Mesangial cell (primary cell): ENCODE measurements around a stretch of chr5.

- RAMPAGE, long total RNA, result no peak
Observed at GRCh38 chr5:138187690-138188377, 8.9 kb downstream of the KIF20A start.

- RAMPAGE, long total RNA, result no peak
Observed at GRCh38 chr5:138407837-138408460, 30.9 kb upstream of the REEP2 start.

GRCh38 chr5:138467271-138467573 lies 1.9 kb downstream of the EGR1 start:
- RAMPAGE, long total RNA, result no peak

- RAMPAGE, long total RNA, result no peak
Observed at GRCh38 chr5:138506990-138507942, 35.8 kb downstream of the ETF1 start.

GRCh38 chr5:138541752-138542575 lies 1.1 kb downstream of the ETF1 start:
- RAMPAGE, long total RNA, result no peak

GRCh38 chr5:138628512-138628778 lies 53.2 kb upstream of the HSPA9 start:
- RAMPAGE, long total RNA, result no peak

DNA sequence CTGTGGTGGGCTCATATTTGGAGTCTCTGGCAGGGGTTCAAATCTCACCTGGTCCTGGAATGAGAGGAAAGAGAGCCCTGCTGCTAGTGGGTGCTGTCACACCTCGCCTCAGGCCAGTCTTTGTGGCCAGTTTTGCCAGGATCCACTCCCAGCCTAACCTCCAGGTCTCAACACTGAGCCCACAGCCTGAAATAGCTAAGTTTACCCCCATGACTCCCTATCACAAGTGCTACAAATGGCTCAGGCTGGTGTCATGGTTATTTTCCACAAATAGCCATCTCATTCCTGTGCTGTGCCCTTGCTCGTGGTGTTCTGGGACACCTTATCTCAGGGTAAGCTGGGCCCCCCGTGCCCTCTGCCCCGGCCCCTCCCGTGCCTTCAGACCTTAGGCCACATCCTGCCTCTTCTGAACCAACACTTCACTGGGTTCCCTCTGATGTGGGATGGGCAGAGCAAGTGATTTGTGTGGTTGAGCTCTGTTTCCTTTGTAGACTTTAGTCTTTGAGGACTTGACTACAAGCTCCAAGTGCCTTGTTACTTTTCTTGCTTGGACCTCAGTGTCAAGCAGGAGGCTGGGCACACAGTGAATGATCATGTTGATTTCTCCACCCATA lies 84.8 kb upstream of the CTNNA1 start:
- RAMPAGE, long total RNA, result no peak

DNA sequence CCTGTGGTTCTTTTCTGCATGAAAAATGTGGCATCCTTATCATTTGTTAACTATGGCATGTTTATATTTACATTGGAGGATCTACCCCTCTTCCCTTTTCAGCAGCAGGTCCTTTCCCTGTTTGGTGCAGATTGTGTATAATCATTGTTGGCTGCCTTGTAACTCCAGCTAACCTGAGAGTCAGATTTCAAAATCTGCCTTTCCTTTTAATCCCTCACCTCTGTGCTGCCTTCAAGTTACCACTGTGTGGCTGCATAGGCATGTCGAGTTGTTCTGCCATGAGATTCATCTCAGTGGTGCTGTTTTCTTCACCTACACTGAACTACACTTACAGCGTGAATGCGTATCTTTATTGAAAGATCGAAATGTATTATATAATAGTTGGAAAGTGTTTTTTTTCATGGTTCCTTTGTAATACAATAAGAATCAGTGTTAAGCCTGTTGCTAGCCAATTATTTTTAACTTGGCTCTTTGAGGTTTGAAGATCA lies 3.6 kb downstream of the LRRTM2 start:
- RAMPAGE, long total RNA, result no peak

DNA sequence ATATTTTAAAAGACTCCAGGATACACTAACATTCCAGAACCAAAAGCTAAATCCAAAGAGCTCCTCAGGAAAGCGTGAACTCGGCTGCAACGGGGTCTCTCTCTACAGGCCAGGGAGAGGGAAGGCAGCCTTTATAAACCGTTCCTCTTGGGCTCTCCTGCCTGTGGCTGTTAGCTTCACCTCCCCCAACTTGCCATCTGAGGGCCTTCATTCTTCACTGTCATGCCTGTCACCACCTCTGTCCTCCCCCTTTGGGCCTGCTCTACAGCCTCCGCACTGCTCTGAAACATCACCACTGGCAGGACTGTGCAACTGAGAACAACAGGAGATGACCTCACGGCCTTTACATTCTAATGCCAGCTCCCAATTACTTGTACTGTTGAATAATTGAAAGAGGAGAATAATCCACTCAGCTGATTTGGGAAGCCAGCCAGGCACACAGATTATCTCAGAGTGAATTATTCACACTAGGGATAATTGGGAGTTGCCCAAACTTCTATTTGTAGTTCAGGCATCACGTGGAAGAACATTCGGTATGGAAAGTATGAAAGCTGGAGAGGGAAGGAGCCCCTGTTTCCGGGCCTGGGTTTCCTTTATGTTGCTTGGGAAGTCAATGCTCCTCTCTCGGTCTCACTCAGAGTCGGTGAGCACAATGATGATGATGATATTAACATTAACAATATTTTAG lies 99.1 kb upstream of the LRRTM2 start:
- RAMPAGE, long total RNA, result no peak

DNA sequence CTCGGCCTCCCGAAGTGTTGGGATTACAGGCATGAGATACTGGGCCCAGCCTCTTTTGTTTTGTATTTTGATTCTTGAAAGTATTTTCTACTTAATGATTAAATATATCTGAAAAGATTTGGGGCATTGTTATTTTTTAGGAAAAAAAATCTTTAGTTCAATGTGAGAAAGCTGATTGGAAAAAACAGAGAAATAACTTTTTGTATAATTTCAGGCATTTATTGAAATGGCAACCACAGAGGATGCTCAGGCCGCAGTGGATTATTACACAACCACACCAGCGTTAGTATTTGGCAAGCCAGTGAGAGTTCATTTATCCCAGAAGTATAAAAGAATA lies 23.0 kb upstream of the PAIP2 start:
- RAMPAGE, long total RNA, result no peak

- RAMPAGE, long total RNA, result no peak
Observed at GRCh38 chr5:139331921-139332347, 9.7 kb upstream of the PAIP2 start.

GRCh38 chr5:139363263-139363648 lies 19.8 kb downstream of the SLC23A1 start:
- RAMPAGE, long total RNA, result no peak

GRCh38 chr5:139363802-139364328 lies 19.2 kb downstream of the SLC23A1 start:
- RAMPAGE, long total RNA, result no peak

GRCh38 chr5:139391291-139392118 lies 1.8 kb upstream of the MZB1 start:
- RAMPAGE, long total RNA, result no peak

DNA sequence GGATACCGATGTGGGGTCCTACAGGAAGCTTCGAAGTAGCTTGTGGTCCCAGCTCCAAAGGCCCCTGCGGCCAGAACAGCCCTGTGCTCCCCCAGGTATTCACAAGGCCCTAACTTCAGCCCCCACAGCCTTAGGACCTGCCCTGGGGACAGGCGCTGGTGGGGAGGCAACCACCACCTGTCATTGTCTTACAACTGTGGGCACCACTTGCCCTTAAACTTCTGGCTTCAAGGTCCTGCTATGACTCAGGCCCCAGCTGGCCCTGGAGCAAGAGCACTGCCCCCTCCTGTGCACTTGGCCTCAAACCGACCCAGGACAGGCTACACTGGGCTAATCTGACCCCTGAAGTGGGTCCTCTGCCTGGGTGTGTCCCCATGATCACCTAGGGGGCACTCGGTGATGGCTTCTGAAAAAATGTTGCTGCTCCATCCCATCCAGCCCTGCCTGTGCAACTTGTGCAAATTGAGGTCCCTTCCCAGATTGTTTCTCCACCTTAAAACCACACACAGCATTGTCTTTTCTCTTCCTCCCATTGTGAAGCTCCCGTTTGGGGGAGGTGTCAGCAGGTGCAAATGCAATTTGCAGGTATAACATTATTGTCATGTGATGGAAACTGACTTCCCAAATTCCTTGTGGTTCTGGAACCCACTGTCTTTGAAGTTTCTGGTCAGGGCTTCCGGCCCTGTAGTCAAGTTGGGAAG lies 1.1 kb upstream of the PROB1 start:
- RAMPAGE, long total RNA, result no peak

GRCh38 chr5:139416597-139417019 lies 12.7 kb upstream of the SPATA24 start:
- RAMPAGE, long total RNA, result no peak

- RAMPAGE, long total RNA, result no peak
Observed at GRCh38 chr5:139461200-139461579, 1.4 kb downstream of the ECSCR start.

GRCh38 chr5:139511753-139511973 lies 29.1 kb upstream of the STING1 start:
- RAMPAGE, long total RNA, result no peak

GRCh38 chr5:139543253-139543991 lies 17.7 kb upstream of the UBE2D2 start:
- RAMPAGE, long total RNA, result no peak

DNA sequence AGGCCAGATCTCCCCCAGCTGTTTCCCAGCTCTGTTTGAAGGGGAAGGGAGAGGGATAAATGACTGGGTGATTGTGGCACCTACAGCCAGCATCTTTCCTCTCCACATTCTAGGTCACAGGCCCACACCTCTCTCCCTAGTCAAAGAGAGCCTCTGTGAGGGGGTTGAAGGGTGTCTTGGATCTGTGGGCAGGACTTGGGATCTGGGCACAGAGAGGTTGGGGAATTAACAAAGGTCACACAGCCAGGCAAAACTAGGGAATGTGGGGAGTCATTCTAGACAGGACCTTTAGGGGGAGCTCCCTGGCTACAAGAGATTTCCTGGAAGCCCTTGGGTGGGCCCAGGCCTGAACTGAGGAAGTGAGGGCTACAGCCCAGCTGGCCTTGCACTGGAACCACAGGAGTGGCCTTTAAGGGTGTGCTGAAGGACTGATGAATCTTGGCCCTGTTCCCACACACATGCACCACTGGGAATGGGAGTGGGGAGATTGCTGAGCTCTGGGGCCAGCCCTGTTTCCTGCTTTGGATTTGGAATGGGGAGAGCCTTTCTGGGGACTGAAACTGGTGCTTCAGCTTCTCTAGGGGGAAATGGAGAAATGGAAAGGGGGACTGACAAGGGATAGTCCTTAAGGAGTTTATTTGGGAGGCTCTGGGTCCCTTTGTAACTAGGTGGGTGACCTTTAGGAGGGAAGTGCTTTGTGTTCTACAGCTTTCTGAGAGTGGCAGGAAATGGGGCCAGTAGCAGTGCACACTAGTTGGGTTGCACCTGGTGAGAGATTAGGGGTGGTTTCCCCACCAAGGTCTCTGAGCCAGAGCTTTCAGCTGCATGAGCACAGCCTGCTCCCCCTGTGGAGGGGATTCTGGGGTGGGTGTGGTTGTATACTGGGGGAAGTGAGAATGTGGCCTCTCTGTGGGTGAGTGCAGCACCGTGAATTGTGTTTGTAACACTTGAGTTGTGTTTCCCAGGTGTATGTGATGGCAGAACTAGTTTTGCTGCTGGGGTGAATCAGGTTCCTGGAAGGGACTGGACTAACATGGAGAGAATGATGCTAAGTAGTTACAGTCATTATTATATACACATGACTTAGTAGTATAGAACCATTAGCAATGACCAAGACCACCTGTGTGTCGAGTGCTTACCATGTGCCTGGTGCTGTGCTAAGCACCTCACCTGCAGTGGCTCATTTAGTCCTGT lies 12.2 kb upstream of the CXXC5 start:
- RAMPAGE, long total RNA, result no peak